Neutrophil (primary cell): ENCODE data around the genes GALNT9, PXMP2 and ZNF26.

DNA sequence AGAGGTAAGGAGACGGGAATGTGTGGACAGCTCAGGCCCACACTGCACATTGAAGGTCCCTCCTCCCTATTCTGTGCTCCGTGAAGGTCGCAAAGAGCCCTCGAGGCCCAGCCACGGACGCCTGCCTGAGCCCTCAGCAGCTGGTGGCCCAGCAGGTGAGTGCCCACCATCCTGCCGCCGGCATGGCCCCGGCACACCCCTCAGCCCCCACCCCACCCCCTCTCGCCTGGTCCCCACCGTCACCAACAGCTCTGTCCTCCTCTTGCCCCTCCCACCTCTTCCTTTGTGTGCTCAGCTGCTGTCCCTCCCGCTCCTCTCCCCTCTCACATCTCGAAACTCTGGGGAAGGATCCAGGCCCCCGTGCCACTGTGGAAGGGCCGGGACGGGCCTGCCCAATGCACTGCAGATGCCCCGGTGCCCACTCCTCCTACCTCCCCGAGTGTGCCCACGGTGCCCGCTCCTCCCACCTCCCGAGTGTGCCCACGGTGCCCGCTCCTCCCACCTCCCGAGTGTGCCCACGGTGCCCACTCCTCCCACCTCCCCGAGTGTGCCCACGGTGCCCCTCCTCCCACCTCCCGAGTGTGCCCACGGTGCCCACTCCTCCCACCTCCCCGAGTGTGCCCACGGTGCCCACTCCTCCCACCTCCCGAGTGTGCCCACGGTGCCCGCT lies 9.8 kb downstream of the DDX51 start:
- PRO-cap = no peak

- PRO-cap = no peak
Measured at GRCh38 chr12:132145958-132146915, 2.0 kb downstream of the NOC4L start.

GRCh38 chr12:132327114-132327876 lies 2.1 kb downstream of the GALNT9 start:
- PRO-cap = no peak

DNA sequence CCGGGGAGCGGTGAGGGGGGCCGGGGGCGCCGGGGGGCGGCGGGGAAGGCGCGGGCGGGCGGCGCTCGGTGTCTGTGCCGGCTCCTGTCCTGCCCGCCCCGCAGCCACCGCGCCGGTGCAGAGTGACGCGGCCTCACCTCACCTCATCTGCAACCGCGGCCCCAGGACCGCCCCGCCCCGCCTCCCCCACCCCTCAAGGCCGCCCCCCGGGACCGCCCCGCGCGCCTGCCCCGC lies at the start of gene GALNT9:
Gene GALNT9, minus strand, starts transcription at position 127 of the 234 bp plus-strand sequence.
- PRO-cap = no peak

GRCh38 chr12:132393419-132393812 lies 64.0 kb upstream of the GALNT9 start:
- PRO-cap = no peak

DNA sequence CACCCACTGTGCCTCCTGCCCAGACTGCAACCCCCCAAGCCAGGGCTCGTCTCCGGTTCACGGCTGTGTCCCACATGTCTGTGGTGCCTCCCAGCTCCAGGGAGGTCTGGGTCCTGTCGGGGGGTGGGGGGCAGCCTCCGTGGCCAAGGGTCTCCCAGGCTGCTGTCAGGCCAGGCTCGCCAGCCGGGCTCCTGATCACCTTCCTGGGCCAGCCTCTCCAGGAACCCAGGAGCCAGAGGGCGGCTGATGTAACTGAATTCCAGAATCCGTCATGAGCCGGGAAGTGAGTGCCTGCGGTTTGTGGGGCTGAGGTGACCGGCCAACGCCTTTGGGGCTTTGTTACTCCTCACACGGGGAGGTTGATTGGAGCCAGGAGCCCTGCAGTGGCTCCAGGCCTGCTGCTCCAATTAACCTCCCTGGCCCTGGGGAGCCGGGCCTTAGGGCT lies 36.5 kb upstream of the FBRSL1 start:
- PRO-cap = no peak

- PRO-cap = no peak
Measured at GRCh38 chr12:132520962-132521589, 31.1 kb downstream of the FBRSL1 start.

DNA sequence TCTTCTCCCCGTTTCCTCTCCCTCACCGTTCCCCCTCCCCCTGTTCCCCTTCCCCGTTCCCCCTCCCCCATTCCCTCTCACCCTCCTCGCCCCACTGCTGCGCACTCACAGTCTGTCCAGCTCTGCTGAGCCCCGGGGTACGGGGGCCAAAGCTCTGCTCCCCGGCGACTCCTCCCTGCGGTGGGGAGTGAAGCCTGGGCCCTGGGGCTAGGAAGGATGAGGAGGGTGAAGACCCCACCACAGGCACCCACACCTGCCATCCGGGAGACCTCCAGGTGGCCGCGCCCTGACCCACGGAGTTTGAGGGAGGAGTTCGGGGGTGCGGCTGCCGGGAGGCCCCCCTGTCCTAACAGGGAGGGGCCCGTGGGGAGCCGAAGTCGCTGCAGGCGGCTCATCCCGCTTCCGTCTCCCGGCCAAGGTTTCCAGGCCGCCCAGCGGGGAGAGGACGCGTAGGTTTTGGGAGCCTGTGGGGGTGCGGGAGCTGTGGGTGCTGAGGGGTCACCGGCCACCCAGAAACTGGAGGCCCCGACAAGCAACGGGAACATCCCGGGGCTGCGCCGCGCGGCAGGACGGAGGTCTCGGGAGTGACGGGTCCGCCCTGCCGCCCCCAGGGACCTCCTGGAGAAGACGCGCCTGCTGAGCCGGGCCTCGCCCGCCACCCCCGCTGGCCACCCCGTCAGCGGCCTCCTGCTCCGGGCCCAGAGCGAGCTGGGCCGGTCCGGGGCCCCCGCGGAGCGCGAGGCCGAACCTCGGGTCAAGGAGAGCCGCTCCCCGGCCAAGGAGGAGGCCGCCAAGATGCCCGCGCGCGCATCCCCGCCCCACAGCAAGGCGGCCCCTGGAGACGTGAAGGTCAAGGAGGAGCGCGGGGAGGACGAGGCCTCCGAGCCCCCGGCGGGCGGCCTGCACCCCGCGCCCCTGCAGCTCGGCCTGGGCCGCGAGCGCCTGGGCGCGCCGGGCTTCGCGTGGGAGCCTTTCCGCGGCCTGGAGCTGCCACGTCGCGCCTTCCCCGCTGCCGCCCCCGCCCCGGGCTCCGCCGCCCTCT lies 27.7 kb downstream of the LRCOL1 start:
- PRO-cap = no peak

GRCh38 chr12:132604915-132605501 lies 5.4 kb downstream of the LRCOL1 start:
- PRO-cap = no peak

DNA sequence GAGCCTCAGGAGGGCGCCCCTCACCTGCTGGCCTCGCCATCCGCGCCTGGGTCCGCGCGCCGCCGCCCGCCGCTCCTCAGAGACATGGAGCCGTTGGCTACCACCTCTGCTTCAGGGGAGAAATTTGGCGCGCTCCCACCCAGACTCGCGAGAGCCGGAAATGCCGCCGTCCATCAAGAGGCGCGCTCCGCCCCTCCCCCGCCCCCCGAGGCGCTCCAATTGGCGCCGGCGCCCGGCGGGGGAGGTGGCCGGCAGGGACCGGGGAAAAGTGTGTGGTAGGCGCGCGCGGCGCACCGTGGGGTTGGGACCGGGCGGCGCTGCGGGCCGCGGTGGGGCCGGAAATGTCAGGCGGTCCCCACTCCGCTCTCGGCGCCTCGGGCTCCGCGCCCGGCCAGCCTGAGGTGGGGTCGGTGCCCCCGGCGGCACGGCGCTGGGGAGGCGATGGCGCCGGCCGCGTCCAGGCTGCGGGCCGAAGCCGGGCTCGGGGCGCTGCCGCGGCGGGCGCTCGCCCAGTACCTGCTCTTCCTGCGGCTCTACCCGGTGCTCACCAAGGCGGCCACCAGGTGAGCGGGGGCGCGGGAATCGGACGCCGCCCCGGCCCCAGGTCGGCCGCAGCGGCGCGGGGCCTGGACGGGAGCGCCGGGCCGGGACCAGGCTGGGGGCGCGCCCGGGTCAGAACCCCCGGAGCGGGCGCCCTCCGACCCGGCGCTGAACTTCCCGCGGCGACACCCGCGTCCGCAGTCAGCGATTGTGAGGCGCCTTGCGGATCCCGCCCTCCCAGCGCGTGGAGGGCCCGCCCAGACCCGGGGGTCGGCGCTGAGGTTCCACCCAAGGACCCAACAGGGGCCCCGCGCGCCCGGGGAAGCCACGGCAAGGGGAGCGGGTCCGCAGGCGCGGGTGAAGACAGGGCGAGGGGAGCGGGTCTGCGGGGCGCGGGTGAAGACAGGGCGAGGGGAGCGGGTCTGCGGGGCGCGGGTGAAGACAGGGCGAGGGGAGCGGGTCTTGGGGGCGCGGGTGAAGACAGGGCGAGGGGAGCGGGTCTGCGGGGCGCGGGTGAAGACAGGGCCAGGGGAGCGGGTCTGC lies at the start of gene PXMP2:
Gene PXMP2, plus strand, starts transcription at position 358 of the 1,083 bp plus-strand sequence.
- PRO-cap = no peak

GRCh38 chr12:132689083-132689664 lies 1.8 kb downstream of the PXMP2 start:
- PRO-cap = no peak

DNA sequence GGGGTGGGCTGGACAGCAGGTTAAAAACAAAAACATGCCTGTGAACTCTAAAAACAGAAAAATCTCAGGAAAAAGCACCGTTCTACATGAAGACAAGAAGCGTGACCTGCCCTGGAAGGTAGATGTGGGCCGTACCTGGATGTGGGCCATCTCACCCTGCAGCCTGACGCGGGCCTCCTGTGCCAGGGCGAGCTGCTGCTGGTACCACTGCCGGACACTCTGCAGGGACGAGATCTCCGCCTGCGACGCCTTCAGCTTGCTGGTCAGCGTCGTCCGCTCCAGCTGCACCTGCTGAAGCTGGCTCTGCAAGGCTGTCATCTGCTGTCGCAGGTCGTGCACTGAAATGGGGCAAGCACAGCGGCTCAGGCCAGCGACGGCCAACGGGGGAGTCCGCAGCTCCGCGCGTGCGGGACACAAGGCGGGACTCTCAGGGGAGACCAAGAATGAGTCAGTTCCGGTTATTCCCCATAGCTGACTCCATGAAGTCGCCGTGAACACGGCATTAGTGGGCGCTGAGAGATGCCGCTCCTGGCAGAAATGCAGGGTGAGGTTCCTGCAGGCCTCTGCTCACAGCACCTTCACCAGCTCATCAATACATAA lies 26.9 kb downstream of the GOLGA3 start:
- PRO-cap = no peak

DNA sequence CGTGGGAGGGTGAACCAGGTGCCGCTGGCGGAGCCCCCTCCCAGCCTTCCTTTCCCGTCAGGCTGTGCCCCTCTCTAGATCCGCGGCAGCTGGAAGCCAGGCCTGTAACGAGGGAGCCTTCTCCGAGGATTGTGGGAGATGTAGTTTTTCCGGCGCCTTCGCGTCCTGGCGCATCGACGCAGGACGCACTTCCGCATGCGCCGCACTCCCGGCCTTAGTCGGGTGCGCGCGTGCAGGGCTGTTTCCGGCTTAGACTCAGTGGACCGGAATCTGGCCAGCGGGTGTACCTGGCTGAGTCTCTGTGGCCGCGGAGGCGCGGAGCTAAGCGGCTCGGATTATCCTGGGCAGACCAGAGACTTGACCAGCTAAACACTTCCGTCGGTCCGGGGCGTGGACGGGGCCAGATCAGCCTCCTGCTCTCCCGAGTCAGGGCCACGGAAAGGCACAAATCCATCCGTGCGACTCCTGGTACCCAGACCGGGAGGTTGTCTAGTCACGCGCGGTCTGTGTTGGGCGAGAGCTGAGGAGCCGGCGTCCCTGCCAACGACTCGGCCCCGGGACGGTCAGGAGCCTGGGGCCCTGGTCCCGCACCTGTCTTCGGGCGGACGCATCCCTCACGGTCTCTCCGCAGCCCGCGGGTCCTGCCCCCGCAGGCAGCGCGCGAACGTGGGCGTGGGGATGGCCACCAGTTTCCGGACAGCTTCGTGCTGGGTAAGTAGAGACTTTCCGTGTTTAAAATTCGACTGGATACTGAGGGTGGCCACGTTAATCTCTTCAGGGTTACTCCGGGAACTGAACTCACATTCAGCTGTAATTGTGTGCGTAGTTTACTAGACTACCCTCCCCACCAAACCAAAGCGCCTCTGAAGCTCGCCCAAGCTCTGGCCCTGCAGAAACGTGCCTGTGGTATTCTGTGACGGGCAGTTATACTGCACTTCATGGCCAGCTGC lies at the start of gene ZNF26:
Gene ZNF26, plus strand, starts transcription at position 205 of the 950 bp plus-strand sequence.
- PRO-cap = unidirectional peak, plus-strand start at position 258 of the sequence

- PRO-cap = no peak
Measured at GRCh38 chr12:132989358-132990077, 3.4 kb downstream of the ZNF26 start.

GRCh38 chr12:133081359-133081993 lies 753 bp downstream of the ZNF140 start:
- PRO-cap = no peak

DNA sequence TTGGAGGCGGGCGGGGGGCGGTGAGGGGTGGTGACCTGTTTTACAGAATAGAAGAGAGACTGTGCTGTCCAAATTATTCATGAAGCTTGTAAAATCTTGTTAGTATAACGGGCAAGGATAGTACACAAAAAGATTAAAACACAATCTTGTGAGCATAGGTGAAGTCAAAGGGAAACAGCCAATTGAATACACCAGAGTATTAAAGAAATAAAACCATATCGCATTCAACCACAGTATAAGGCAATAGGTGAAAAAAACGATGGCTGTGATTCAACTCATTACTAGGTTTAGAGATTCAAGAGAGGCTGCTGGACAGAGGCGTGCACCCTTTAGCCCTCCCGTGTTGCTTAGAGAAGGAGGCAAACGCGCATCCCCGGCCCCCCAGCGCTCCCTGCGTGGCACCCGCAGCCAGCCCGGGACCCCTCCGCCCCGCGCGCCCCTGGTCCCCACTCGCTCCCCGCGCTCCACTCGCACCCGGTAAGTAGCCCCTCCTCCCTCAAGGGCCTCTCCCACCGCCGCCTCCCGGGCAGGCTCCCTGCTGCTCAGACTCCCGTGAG lies 417 bp downstream of the ZNF891 start:
- PRO-cap = no peak